Sciatic nerve (tissue), 1 donor: ENCODE measurements around a stretch of chr1.

- PRO-cap = no peak
Observed at GRCh38 chr1:222712673-222713027, 286 bp downstream of the BROX start.

DNA sequence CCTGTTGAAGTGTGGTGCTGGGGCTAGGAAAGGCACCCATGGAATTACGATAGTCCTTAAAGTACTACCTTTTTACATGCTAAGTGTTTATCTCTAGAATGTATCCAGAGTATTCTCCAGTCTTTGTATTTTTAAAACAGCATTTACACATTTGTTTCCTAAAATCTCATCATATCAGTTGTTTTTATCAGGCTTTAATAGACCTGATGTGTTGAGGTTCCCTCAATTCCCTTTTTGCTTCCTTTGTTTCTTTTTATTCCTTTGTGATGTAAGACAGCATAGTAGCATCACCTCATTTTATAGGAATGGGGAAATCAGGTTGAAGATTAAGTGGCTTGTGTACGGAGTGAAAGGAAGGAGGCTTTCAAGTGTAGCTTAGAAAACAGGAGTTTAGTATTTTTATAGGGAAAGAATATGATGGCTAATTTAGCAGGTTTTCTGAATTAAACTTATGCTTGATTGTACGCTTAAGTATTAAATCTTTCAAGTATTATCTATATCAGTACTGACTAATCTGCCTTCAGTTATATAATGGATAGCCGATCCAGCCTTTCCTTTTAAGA is 29.2 kb downstream of the DISP1 start:
- PRO-cap = no peak

- PRO-cap = no peak
Observed at GRCh38 chr1:223006963-223007928, 135.8 kb downstream of the TLR5 start.

- PRO-cap = no peak
Observed at GRCh38 chr1:223017214-223017807, 125.7 kb downstream of the TLR5 start.

DNA sequence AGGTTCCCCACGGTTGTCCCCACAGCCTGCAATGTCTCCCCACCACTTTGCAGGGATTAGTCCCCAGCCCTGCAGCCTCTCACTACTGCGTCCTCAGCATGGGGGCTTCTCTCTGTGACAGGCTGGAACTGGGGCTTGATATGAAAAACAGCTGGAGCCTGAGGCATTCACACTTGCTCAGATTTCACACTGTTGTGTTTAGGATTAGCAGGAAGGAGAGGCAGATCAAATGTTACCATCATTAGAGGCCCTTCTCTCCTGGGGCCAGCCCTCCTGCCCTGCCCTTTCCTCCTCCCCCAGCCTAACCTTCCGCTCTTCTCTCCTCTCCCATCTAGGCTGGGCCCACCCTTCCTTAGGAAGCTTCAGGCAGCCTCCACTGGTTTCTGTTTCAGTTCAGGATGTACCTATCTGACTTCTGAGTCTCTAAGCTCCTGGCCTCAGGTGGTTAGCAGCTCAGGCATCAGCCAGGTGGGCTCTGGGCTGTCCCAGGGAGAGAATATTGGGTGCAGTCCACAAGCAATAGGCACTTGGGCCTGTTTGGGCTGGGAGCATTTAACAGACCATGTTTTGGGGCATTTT is 119.9 kb downstream of the TLR5 start:
- PRO-cap = no peak

DNA sequence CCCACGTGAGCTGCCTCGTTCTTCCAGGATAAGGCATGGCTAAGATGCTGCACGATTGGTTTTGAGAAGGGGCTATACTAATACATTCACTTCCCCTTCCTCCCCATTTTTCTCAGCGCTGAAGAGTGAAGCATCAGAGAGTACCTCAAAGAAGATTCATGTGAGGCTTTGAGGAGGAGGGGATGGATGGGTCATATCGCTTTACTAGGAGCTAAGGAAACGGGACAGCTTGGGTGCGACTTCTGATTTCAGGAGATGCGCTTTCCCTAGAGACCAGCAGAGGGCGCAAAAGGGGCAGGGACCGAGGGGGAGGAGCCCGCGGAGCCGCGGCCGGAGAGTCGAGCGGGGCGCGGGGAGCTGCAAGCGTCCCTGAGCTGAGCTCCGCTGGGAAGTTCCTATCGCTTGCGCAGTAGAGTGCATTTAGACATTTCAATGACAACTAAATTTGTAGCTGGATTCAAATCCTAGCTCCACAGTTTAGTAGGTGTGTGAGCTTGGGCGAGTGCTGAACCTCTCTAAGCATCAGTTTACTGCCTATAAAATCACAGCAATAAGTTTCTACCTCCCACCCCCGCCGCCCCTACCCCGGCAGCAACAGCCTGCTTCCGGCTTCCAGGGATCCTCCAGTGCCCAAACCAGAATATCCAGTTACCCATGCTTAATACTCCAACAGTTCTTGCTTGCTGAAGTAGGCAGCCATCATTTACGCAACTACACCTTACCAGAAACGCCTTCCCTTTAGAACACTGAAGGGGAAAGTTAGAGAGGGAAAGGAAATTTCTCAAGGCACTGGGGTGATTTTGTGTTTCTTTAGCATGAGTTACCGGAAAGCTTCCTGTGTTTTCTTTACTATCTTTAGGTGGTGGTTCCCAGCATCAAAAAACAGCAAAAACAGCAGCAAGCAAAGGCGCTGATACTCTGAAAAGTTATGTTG is 9.2 kb downstream of the TLR5 start:
- PRO-cap = unidirectional peak, plus-strand start at position 336 of the sequence; unidirectional peak, minus-strand start at position 628 of the sequence

DNA sequence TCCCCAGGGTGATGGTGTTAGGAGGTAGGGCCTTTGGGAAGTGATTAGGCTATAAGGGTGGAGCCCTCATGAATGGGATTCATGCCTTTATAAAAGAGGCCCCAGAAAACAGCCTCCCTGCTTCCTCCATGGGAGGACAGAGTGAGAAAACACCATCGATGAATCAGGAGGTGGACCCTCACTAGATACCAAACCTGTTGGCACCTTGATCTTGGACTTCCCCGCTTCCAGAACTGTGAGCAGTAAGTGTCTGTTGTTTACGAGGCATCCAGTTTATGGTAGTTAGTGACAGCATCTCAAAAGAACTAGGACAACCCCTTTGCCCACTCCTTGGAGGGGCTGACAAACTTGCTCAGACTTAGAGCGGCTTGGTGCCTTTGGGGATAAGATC is 33.7 kb upstream of the TLR5 start:
- PRO-cap = no peak

DNA sequence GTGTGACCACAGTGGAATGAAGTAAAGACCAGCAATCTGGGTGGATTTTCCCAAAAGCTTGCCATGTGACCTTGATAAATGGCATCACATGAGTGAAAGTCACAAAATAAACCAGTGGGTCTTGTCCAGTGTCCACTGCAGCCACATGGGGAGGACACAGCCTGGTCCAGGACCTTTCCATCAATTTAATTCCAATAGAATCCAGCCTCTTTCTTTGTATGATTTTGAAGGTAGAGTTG is 36.9 kb upstream of the TLR5 start:
- PRO-cap = no peak

DNA sequence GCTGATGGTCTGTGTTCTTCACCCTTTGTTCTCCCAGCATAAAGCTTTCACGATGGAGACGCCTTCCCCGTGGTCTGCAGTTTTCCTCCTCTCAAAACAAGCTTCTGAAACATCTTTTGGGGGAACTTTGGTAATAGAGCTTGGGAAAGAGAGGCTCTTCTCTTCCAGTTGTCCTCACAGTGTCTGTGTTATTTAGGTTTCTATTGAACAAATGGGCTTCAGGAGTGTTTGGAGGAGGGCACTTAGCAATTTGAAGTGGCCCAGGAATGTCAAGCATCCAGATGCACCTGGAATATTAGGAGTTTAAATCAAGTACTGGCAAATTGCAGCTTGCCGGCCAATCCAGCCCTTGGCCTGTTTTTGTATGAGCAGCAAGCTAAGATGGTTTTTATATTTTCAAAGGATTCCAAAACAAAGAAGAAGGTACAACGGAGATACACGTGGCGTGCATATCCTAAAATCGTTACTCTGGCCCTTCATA is 94.6 kb downstream of the CCDC185 start:
- PRO-cap = no peak

- PRO-cap = no peak
Observed at GRCh38 chr1:223726026-223727333, 14.1 kb downstream of the CAPN2 start.

GRCh38 chr1:223734209-223735036 is 22.1 kb downstream of the CAPN2 start:
- PRO-cap = no peak

DNA sequence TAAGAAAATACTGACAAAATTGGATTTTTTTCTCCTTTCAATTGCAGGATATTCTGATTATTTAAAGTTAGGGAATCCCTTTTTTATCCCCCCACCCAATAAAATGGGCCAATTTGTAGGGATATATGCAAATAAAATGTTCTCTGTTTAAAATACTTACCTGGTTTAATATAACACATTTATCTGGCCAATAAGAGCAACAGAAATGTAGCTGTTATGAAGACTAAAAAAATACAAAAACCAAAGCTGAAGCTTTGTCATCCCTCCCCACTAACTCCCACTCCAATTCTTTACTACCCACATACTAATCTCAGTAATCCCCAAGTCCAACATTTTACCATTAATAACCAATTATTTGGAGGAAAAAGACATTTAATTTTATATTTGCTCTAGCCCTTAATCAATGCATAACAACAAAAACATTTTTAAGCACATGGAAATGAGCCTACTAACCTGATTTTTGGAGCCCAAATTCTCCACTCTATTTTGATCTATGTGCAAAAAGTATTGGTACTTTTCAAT is 30.0 kb downstream of the CNIH4 start:
- PRO-cap = no peak

- PRO-cap = no peak
Observed at GRCh38 chr1:224387872-224388592, 31.4 kb downstream of the CNIH4 start.

DNA sequence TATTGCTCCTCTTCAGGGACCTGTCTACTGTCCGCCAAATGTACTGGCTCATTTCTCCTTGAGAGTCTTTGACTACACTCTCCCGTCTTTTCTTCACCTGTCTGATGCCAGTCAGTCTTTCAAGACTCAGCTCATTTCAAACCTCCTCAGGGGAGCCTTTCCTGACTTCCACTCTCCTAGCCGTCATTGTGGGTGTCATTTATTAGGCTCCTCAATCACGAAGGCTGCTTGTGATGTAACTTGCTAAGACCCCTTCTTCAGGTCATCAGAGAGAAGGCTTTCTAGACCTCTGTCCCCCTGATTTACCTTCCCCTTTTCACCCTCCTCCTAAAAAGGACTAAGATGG is 2.2 kb upstream of the WDR26 start:
- PRO-cap = no peak

DNA sequence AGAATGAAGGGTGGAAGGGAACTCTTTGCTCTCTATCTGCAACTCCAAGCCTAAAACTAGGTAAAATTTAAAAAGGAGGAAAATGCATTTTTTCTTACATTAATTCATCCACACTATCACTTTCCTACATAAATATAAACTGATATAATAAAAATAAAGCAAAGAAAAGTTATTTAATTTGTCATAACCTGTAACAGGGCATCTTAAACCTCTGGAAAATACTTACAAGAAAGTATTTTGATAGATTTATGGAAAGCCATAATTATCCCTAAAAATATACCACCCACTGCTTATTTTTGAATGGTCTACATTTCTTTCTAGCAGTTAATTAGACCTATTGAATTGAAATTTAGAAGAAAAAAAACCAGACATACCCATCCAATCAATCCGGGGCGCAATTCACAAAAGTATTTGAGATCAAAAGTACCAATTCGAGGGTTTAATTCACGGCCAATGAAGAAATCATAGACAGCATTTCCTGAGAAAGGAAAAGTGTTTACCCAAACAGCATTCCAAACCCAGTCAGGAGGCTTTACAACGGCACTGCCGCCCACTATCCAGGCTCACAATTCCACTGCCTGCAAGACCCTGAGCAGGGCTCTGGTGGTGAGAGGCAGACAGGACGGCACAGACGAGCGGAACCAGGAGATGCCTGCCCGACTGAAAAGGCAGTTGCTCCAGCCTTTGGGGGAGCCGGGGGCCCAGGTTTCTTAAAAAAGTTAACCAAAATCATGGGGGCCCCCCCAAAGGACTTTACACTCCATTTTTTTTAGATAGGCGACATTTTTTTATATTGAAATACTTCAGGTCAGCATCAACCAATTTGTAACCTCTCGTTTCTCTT is 16.7 kb downstream of the LBR start:
- PRO-cap = no peak

GRCh38 chr1:225512582-225513242 is 84.9 kb upstream of the LBR start:
- PRO-cap = no peak

DNA sequence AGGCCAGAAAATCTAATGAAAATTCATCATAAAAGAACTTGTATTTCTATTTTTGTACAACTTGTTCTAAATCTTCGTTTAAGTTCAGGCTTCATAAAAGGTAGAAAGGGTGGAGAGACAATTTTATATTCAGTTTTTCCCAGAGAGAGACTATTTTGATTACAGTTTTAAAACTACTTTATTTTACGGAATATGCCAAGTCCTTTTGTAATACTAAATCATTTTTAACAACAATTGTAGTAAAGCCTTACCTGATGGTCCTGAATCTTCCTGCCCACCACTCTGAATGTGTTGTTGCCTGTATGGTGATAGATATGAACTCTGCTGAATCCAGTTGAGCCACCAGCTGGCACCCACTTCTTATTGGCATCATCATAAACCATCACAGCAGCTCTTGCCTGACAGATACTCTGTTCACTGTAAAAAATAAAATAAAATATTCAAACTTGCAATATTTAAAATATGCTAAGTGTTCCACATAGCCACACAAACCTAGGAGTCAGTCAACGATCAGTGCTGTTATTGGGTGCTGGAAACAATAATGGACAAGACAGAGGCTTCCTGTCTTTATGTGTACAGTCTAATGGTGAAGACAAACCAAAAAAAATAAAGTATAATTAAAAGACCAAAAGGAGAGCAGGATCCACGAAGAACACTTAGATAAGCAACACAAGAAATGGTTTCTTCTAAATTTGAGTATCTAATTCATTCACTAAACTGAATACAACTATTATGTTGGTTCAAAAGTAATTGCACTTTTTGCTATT is 85.7 kb downstream of the ENAH start:
- PRO-cap = no peak

- PRO-cap = no peak
Observed at GRCh38 chr1:225634394-225635049, 18.4 kb downstream of the ENAH start.

- PRO-cap = no peak
Observed at GRCh38 chr1:225655345-225656024, 2.6 kb upstream of the ENAH start.

GRCh38 chr1:225699962-225700902 is 47.3 kb upstream of the ENAH start:
- PRO-cap = no peak